Metastatic Breast Carcinoma in the Ovary (tissue), 3 donors: ENCODE results near the genes RPRML and CDC27.

- PRO-cap, 3 experiments, result no peak in any of the 3 experiments
Measured at GRCh38 chr17:46108036-46108913, 85.0 kb downstream of the KANSL1 start.

GRCh38 chr17:46108914-46109577 lies 84.2 kb downstream of the KANSL1 start:
- PRO-cap, 3 experiments, result no peak in any of the 3 experiments

DNA sequence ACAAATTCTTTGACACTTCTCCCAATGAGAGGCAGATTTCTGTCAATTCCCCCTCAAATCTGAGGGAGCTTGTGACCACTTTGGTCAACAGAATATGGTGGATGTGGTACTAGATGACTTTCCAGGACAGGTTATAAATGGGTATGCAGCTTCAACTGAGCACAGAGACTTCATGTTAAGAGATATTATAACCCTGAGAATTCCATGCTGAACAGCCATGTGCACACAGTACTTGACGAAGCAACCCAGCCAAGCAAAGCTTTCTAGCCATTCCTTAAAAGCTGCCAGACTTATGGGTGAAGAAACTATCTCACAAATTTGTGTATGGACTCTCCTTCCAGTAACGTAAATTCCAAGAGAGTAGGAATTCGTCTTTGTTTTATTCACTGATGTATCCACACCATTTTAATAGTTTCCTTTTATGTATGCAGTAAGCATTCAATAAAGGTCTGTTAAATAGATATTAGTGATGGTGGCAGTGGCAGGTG lies 76.1 kb downstream of the KANSL1 start:
- PRO-cap, 3 experiments, result no peak in any of the 3 experiments

- PRO-cap, 3 experiments, result no peak in any of the 3 experiments
Measured at GRCh38 chr17:46190621-46191156, 2.5 kb downstream of the KANSL1 start.

GRCh38 chr17:46191157-46192202 lies 1.7 kb downstream of the KANSL1 start:
- PRO-cap, 3 experiments, result peak in 3 of 3 experiments; most common plus-strand start chr17:46191815 (in 2)

DNA sequence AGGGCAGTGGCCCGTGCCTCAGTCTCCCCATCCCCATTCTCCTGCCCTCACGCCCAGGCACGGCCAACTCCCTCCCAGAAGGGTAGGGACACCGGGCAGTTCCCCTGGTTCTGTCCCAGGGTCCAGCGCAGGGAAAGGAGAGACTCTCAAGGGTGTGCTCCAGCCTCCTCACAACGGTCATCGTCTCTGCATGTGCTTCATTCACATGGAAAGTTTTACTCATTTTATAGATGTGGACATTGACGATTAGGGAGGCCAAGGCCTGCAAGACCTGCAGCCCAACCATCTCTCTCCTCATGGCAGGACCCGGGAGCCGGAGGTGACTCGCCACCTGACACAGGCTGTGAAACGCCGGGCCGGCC lies 47.9 kb downstream of the WNT3 start:
- PRO-cap, 3 experiments, result peak in 1 of 3 experiments; most common plus-strand start position 245 of the sequence (in 1)

DNA sequence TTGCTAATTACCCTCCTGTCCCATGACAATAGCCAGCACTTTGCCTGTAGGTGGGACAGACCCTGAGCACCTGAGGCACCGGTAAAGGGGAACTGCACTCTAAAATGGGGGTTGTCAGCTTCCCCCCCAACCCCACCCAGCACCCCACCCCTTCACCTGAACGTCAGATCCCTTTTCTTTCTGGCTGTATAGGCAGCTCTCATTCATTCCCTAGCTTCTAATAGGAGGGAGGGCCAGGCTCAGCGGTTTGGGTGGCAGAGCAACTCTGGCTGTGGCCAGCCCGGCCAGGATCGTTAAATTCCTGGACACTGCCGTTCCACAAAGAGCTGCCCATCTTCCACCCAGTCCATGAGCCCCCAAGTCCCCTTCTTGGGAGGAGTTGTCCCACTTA lies 45.9 kb downstream of the WNT3 start:
- PRO-cap, 3 experiments, result no peak in any of the 3 experiments

- PRO-cap, 3 experiments, result no peak in any of the 3 experiments
Measured at GRCh38 chr17:46832864-46833469, 14.5 kb upstream of the WNT3 start.

DNA sequence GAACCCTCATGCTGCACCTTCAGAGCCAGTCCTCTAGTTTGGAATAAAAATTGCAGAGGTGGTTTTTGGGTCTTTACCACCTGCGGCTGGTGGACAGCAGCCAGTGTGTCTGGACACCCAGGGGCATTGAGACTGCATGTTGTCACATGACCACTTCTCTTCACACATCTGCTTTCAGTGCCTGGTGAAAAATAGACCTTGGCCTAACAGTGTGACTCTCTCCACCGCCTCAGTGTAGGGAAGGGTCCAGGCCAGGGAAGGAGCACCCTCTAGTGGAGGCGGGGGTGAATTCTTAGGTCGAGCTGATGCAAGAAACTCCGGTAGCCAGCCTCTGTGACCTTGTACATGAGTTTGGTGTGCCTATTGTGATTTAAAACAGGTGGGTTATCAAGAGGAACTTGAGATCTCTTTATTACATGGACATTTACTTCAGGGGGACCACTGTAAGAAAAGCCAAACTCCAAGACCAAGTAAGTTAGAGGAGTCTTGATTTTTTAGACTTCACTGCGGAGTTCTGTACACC lies 17.8 kb downstream of the GOSR2 start:
- PRO-cap, 3 experiments, result no peak in any of the 3 experiments

DNA sequence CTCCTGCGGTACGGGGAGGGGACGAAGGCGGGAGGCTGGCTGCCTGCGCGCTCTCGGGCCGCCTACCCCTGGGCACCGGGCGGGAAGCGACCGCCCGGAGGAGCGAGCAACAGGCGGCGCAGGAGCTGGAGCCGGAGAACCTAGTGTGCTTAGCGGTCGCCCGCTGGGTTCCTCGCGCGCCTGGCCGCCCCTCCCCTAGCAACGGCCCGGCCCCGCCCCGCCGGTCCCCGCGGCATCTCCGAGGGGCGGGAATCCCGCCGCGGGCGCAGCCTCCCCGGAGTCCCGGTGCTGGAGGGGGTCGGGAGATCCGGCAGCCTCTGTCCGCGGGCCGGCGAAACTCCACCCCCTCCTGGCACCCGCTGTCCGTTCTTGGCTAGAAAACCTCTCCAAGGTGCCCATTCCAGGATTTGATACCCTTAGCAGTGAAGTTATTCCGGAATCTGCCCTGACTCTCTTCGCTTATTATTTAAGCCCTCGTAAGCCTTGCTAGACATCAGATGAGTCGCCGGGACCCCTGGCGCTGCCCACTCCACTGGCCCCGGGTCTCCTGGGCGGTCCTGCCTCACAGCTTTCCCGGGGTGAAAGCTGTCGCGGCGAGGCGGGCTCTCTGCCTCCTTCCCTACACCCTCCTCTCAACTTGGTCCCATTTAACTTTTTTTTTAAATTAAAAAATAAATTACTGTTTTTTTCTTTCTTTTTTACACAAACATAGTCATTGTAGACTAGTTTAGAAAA lies at the start of gene RPRML:
RPRML (minus strand) TSS at position 147 of the 735 bp plus-strand sequence.
- PRO-cap, 3 experiments, result peak in 2 of 3 experiments; most common minus-strand start position 142 of the sequence (in 2)

GRCh38 chr17:47159930-47160347 lies 29.2 kb downstream of the CDC27 start:
- PRO-cap, 3 experiments, result no peak in any of the 3 experiments

GRCh38 chr17:47188638-47189389 lies at the start of gene CDC27:
TSS of gene CDC27 (minus strand) at chr17:47189295.
- PRO-cap, 3 experiments, result peak in 3 of 3 experiments; most common plus-strand start chr17:47188664 (in 1); most common minus-strand start chr17:47189110 (in 3)

- PRO-cap, 3 experiments, result peak in 1 of 3 experiments; most common plus-strand start chr17:47275745 (in 1); most common minus-strand start chr17:47275595 (in 1)
Measured at GRCh38 chr17:47275171-47276070, 21.8 kb downstream of the ITGB3 start.

DNA sequence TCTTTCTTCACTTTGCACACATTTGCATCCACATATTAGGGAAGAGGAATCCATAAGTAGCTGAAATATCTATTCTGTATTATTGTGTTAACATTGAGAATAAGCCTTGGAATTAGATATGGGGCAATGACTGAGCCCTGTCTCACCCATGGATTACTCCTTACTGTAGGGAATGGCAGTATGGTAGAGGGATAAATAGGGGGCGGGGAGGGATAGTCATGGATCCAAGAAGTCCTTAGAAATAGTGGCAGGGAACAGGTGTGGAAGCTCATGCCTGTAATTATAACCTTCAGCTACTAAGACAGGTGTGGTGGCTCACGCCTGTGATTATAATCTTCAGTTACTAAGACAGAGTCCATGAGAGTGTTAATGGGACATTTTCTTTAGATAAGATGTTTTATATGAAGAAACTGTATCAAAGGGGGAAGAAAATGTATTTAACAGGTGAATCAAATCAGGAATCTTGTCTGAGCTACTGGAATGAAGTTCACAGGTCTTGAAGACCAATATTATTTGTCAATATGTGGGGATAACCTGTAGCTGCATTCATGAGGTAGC lies 11.5 kb upstream of the EFCAB13 start:
- PRO-cap, 3 experiments, result no peak in any of the 3 experiments

DNA sequence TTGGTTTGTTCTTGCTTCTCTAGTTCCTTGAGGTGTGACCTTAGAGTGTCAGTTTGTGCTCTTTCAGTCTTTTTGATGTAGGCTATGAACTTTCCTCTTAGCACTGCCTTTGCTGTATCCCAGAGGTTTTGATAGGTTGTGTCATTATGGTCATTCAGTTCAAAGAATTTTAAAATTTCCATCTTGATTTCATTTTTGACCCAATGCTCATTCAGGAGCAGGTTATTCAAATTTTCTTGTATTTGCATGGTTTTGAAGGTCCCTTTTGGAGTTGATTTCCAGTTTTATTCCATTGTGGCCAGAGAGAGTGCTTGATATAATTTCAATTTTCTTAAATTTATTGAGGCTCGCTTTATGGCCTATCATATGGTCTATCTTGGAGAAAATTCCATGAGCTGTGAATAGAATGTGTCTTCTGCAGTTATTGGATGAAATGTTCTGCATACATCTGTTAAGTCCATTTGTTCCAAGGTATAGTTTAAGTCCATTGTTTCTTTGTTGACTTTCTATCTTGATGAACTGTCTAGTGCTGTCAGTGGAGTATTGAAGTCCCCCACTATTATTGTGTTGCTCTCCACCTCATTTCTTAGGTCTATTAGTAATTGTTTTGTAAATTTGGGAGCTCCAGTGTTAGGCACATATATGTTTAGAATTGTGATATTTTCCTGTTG lies 94.0 kb upstream of the NPEPPS start:
- PRO-cap, 3 experiments, result no peak in any of the 3 experiments

- PRO-cap, 3 experiments, result no peak in any of the 3 experiments
Measured at GRCh38 chr17:47656715-47657654, 7.3 kb downstream of the KPNB1 start.

DNA sequence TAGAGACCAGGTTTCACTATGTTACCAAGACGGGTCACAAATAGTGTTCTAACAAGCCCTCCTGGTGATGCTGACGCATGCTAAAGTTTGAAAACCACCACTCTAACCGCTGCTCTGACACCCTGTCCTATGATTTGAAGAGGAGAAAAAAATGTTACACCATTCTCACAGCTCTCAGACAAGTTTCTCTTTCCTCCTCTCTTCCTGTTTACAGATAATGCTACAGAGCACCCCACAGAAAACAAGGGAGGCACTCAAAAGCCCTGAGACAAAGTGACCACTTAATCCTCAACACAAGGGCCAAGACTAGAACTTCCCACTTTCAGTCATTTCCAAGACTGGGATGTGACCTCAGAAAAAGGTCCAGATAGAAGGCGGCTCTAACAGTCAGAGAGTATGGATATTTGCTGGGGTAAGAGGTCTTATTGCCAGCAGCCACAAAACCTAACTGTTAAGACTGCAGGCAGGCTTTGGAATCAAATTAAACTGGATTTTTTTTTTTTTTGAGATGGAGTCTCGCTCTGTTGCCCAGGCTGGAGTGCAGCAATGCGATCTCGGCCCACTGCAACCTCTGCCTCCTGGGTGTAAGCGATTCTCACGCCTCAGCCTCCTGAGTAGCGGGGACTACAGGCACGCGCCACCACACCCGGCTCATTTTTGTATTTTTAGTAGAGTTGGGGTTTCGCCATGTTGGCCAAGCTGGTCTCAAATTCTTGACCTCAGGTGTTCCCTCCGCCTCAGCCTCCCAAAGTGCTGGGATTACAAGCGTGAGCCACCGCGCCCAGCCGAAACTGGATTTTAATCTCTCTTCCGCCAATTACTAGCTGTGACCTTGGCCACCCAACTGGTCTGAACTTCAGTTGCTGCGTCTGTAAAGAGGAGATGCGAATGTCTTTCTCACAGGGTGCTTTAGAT lies 1.1 kb downstream of the MRPL10 start:
- PRO-cap, 3 experiments, result no peak in any of the 3 experiments

GRCh38 chr17:47885570-47886051 lies 10.4 kb upstream of the SP2 start:
- PRO-cap, 3 experiments, result no peak in any of the 3 experiments

- PRO-cap, 3 experiments, result no peak in any of the 3 experiments
Measured at GRCh38 chr17:47941882-47942316, 528 bp downstream of the PNPO start.

DNA sequence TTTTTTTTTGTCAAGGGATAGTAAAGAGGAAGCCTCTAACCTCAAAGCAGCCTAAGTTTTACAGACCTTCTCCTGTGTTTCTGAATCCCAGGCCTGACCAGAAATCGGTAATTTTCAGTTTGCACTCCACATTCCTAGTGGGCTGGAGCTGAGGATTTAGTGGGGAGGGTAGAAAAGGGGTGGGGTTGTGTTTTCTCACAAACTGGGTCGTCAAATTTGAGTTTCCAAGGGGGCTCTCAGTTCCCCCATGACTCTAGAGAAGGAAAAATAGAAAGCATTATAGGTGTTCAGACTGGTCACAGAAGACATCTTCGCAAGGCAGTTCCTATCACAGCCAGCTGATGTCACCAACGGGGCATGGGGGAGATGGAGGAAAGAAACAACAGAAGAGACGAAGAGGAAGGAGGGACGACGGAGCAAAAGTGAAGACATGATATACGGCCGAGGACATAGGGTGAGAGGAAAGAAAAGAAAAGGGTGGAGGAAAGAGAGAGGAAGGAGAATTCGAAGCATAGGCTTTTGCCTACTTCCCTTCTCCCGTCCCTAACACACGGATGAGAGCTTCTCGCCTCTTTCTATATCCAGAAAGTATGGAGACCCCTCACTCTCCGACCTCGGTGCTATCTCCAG lies 26.3 kb downstream of the COPZ2 start:
- PRO-cap, 3 experiments, result no peak in any of the 3 experiments